Neural progenitor cell (in vitro differentiated cells): ENCODE results near the genes WNT2 and ASZ1.

GRCh38 chr7:116877349-116877928 lies 15.1 kb downstream of the CAPZA2 start:
- RAMPAGE, long total RNA = no peak

- RAMPAGE, long total RNA = no peak
These were observed 73.3 kb downstream of the ST7 start for GRCh38 chr7:117026490-117027021.

DNA sequence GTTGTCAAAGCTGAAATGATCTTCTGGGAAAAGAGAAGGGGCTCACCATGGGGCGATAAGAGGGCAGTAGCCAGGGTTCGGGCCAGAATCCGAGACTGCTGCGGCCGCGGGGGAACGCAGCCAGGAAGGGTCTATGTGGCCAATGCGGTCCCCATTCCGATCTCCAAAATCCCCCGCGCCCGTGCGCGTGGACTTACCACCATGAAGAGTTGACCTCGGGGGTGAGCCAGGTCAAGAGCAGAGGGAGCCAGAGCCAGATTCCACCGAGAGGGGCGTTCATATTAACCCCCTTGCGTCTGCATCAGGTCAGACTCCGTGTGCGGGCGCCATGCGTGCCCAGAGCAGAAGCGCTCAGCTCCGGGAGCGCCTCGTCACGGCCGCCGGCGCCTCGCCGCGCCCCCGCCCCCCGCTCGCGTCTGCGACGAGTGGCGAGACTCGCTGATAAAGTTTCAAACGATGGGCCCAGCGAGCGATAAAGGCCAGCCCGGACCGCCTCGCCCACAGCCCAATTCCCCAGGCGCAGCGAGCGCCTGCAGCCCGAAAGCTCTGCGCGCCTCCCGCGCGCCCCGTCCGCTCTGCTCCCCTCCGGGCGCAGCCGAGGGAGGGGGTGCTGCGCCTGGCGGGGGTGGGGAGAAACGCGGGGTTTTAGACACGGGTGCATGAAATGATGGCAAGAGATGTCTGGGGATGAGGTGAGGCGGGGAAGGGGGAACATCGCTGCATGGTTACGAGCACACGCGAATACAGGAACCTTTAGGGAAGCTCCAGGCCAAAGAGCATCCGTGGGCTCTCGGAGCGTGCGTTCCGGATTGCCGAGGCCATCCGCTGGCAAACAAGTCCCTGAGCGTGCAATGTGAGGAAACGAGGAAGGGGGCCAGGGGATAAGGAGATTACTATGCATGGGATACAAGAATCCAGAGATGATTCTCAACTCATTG lies at the start of gene WNT2:
Gene WNT2, minus strand, starts transcription at position 349 of the 938 bp plus-strand sequence.
- RAMPAGE, long total RNA = no peak

- RAMPAGE, long total RNA = no peak
These were observed at the start of gene ASZ1 for GRCh38 chr7:117427151-117427969. ASZ1 (minus strand) TSS chr7:117427493.

DNA sequence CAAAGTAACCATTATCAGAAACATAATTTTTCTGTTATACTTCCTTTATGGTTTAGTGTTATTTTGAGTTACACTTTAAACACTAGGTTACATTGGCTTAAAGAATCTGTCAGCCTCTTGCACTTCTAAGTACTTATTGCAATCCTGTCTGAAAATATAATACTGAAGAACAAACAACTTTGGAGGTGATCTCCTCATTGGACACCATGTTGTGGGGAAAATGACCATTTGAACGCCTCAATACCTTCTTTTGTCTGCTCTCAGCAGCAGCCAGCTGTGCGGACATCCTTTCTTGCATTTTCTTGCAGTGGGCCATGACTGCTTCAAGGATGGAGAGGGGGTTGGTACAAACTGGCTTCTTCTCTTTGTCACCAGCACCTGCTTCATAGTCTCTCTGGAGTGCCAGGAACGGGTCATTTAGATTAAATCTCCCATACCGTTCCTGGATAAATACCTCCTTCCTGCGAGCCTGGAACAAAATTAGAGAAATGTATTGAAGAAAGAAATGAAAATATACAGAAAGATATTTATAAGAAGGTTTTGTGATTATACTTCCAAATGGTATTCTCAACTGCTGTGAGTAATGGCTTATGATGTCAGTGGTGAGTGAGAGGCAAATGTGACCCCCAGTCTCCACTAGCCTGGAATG lies 62.6 kb downstream of the CTTNBP2 start:
- RAMPAGE, long total RNA = no peak

- RAMPAGE, long total RNA = no peak
These were observed 42.8 kb downstream of the CTTNBP2 start for GRCh38 chr7:117830436-117830934.

GRCh38 chr7:118184294-118184621 lies 294 bp downstream of the LSM8 start:
- RAMPAGE, long total RNA = no peak

DNA sequence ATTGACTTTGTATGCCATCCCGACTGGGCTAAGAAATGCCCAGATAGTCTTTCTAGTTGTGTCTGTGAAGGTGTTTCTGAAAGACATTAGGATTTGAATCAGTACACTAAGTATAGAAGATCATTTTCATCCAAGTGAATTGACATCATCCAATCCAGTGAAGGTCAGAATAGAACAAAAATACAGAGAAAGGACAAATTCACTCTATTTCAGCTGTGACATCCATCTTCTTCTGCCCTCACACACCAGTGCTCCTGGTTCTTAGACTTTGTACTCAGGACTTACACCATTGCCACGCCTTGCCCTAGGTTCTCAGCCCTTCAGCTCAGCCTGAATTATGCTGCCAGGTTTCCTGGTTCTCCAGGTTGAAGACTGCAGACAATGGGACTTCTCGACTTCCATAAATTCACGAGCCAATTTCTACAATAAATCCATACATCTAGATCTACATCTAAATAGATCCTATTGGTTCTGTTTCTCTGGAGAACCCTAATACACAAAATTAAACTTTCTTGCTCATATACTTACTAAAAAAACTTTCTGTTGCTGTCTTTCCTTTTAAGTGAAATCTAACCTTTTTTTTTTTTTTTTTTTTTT lies 181.2 kb upstream of the KCND2 start:
- RAMPAGE, long total RNA = no peak

DNA sequence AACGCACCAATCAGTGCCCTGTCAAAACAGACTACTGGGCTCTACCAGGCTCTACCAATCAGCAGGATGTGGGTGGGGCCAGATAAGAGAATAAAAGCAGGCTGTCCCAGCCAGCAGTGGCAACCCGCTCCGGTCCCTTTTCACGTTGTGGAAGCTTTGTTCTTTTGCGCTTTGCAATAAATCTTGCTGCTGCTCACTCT lies 72.0 kb downstream of the CPED1 start:
- RAMPAGE, long total RNA = no peak

DNA sequence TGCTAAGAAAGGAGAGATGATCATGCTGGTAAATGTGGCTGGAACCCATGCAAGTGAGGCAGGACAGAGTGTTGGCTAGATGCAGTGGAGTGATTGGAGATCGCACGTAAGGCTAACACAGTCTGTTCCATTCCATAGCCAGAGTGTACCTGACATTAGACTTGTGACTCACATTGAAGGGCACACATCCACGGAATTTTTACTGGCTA lies 80.8 kb downstream of the CPED1 start:
- RAMPAGE, long total RNA = no peak

- RAMPAGE, long total RNA = no peak
These were observed 115.0 kb downstream of the CPED1 start for GRCh38 chr7:121103531-121103849.

DNA sequence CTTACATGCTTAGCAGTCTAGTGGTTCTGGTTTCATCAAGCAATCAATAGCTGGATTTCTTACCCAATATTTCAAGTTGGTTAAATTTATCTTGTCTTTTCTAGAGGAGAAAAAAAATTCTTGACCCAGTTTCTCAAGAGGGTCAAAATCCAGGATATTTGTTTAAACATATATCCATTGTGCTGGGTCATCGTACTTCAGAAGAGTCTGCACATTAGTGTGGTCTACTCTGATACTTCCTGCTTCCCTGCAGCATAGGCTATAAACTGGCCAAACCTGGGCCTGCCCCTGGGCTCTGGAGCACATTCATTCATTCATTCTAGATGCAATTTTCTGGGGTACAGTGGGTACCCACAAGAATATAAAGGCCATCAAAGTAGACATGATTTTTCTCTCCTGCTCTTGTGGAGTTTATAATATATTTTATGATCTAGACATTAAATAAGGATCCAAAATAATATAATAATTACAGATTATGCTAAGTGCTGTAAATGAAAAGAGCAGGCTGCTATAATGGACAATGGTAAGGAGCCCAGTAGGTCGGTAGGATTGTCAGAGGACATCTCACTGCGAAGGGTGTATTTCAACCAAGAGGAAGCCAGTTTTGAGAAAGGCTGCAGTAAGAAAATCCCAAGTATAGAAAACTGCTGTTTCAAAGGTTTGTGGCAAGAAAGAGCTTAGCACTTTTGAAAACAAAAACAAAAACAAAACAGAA lies 141.9 kb upstream of the WNT16 start:
- RAMPAGE, long total RNA = no peak

- RAMPAGE, long total RNA = no peak
These were observed 24.8 kb downstream of the FAM3C start for GRCh38 chr7:121371230-121371730.

- RAMPAGE, long total RNA = no peak
These were observed 399 bp downstream of the RNF148 start for GRCh38 chr7:122702272-122702774.

DNA sequence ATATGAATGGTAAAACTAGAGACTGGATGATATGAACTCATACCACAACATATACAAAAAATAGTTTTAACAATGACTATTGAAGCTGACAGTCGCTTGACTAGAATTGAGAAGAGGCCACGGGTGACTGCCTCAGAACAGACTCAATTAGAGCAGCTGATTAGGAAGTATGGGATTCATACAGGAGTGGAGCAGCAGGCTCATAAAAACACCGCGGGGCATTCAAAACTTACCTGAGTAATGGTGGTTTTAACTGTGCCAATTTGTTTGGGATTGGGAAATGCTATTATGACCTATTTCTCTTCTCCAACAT lies 2.1 kb downstream of the CADPS2 start:
- RAMPAGE, long total RNA = no peak

GRCh38 chr7:123431307-123431598 lies 103.1 kb downstream of the IQUB start:
- RAMPAGE, long total RNA = no peak

- RAMPAGE, long total RNA = no peak
These were observed 549 bp upstream of the IQUB start for GRCh38 chr7:123534705-123535582.

GRCh38 chr7:123594669-123595165 lies 6.9 kb upstream of the ASB15 start:
- RAMPAGE, long total RNA = no peak

DNA sequence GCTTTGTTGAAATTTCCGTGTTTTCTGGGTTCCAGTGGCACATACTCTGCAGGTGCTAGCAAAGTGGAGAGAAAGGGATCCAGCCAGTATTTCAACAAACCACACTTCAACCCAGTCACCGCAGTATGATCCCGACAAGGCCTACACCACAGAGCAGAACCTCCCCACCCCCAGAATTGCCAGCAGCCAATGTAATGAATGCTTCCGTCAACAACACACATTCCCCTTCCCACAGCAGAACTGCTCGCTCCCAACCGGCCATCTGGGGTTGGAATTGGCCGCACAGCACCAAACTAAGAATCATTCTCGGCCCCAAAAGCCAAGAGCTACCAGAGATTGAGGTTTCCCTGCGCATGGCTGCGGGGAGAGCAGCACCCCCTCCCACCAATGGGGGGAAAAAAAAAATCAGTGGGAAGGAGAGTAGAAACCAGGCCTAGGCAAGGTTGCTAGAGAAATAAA lies 1.2 kb downstream of the WASL start:
- RAMPAGE, long total RNA = no peak

DNA sequence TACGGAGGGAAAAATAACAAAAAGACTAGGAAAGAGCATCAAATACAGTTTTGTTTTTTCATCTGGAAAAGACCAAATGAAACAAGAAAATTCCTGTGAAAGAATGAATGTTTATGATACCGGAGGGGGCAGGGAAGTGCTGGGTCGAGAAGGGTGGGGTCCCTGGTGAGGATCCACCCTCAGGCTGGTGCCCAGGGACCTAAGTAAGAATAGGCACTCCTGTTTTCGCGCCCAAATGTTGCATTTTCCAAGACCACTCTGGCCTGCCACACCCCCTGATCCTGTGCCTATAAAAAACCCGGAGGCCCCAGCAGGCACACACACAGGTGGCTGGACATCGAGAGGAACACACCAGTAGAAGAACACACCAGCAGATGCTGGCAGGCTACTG lies 633.8 kb upstream of the POT1 start:
- RAMPAGE, long total RNA = no peak